Measurements from ENCODE around the genes APOOL, FAM133A, DIAPH2, BEX1, RAB40A, TCEAL3 and TMSB15B.

- RRBS: no CpG with 5 or more reads among the region's 27 CpGs
CAGE:
- cytosol, long polyA plus RNA: no peak
- long polyA plus RNA: no peak
- nucleus, long polyA plus RNA: start-site peak on the plus strand at chrX:85003838-85003907, 52 and 86 reads in 2 replicates
Measured at GRCh38 chrX:85003598-85004317, at the start of gene APOOL. APOOL (plus strand) TSS chrX:85003877.

- RRBS: no CpG with 5 or more reads among the region's 16 CpGs
CAGE:
- cytosol, long polyA plus RNA: no peak
- long polyA plus RNA: no peak
- nucleus, long polyA plus RNA: no peak
Measured at GRCh38 chrX:93673847-93674558, at the start of gene FAM133A. FAM133A (plus strand) TSS chrX:93674206.

DNA sequence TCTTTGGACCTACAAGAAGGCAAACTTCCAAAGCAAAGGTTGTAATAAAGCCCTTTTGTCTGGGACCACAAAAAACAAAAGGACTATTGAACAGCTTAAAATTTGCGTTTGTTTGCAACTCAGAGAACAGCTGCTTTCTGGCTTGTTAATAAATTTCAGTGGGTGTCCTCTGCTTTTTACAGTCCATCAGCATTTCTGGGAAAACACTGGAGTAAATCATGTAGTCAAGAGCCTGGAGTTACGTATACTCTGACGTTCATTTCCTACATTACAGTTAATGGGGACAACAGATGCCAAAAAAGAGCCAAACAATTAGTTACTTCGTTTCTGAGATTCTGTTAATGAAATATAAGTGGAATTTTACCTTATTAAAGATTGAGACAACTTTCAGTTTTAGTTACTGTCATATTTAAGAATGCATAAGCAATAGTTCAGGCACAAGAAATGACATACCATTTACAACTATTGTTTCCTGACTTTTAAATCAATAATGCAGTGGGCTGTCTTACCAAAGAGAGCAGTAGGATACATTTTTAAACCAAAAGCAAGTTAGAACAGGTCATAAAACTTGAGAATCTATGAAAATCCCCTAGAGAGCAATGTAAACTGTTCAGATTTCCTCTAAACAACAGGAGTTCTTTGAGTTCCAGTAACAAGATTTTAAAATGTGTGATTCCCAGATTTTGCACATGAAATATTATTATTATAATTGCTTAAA lies 439.4 kb upstream of the DIAPH2 start:
- RRBS: no CpG with 5 or more reads among the region's 4 CpGs
CAGE:
- cytosol, long polyA plus RNA: no peak
- long polyA plus RNA: no peak
- nucleus, long polyA plus RNA: no peak

DNA sequence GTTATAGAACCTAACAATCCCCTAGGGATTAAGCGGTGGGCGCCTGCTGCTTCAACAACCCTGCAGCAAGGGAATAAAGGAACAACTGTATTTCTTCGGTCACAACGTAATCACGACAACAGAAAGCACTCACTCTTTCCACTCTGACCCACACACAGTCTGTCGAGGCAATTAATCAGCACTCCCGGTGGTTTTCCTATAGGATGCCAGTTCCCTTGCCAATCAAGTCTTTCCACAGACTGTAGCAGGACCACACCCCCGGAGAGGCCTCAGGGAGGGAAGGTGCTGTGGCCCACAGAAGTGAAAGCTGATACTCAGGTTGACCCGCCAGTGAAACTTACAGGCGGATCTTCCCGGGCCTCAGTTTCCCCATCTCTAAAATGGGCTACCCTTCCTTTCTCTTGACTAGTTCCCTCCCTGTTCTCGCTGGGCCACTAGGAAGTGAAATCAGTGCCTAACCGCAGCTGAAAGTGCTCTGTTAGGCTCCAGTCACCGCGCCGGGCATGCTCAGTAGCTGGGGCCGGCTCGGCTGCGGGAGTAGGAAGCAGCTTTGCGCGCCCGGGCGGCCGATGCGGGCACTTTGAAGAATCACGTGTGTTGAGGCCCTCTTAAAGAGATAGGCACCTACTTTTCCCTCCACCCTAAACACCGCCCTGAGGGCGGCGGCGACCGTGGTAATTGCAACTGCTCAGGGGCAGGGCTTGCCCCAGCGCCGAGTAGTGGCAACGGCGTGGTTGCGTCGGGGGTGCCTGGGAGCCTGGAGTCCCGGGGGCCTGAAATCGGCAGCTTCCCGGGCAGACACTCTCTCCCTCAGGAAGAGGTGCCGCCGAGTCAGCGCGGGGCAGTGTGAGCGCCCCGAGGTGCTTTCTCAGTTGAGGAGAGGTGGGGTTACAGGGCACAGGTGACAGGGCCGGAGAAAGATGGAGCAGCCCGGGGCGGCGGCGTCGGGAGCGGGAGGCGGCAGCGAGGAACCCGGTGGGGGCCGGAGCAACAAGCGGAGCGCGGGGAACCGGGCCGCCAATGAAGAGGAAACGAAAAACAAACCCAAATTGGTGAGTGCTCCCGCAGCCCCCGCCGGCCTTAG lies at the start of gene DIAPH2:
Gene DIAPH2 (plus strand): TSS at position 704 of the 1,084 bp plus-strand sequence.
- RRBS: 7% methylated on average over 20 of the region's 66 CpGs
CAGE:
- cytosol, long polyA plus RNA: no peak
- long polyA plus RNA: no peak
- nucleus, long polyA plus RNA: no peak

DNA sequence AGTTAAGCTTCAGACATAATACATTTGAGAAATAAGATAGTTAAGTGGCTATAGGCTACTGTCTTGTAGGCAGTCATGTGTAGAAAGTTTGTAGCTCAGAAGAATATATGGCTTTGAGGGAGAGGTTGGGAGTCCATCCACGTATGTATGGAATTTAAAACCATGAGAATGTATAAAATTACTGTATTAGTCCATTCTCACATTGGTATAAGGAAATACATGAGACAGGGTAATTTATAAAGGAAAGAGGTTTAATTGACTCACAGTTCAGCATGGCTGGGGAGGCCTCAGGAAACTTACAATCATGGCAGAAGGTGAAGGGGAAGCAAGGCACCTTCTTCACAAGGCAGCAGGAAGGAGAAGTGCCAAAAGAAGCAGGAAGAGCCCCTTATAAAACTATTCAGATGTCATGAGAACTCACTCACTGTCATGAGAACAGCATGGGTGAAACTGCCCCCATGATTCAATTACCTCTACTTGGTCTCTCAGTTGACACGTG lies 110.7 kb downstream of the RPA4 start:
- RRBS: no CpG with 5 or more reads among the region's 2 CpGs
CAGE:
- cytosol, long polyA plus RNA: no peak
- long polyA plus RNA: no peak
- nucleus, long polyA plus RNA: no peak

GRCh38 chrX:100494516-100494921 lies 84.4 kb upstream of the PCDH19 start:
- RRBS: no CpG with 5 or more reads among the region's 2 CpGs
CAGE:
- cytosol, long polyA plus RNA: no peak
- long polyA plus RNA: no peak
- nucleus, long polyA plus RNA: no peak

GRCh38 chrX:100812134-100812712 lies 8.0 kb upstream of the CSTF2 start:
- RRBS: no CpG with 5 or more reads among the region's 8 CpGs
CAGE:
- cytosol, long polyA plus RNA: no peak
- long polyA plus RNA: no peak
- nucleus, long polyA plus RNA: no peak

DNA sequence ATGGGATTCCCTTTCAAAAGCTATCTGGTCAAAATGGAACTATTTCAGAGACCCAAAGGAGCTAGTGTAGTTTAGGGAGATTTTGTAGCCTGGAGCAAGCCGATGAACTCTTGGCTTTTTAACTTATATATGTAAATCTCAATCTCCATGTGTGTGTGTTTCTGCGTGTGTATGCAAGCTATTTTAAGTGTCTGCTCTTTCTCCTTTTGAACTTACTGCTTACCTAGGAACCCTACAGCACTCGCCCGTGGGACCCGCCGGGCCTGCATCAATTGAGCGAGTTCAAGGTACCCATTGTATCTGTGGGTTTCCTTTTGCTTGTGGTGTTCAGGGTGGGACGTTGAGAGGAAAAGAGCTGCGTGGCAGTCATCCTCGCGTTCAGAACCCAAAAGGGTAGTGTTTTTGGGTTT lies 10.4 kb downstream of the CSTF2 start:
- RRBS: no CpG with 5 or more reads among the region's 11 CpGs
CAGE:
- cytosol, long polyA plus RNA: no peak
- long polyA plus RNA: no peak
- nucleus, long polyA plus RNA: no peak

- RRBS: no CpG with 5 or more reads among the region's 1 CpG
CAGE:
- cytosol, long polyA plus RNA: no peak
- long polyA plus RNA: no peak
- nucleus, long polyA plus RNA: no peak
Measured at GRCh38 chrX:101628022-101628665, 5.2 kb downstream of the ARMCX3 start.

DNA sequence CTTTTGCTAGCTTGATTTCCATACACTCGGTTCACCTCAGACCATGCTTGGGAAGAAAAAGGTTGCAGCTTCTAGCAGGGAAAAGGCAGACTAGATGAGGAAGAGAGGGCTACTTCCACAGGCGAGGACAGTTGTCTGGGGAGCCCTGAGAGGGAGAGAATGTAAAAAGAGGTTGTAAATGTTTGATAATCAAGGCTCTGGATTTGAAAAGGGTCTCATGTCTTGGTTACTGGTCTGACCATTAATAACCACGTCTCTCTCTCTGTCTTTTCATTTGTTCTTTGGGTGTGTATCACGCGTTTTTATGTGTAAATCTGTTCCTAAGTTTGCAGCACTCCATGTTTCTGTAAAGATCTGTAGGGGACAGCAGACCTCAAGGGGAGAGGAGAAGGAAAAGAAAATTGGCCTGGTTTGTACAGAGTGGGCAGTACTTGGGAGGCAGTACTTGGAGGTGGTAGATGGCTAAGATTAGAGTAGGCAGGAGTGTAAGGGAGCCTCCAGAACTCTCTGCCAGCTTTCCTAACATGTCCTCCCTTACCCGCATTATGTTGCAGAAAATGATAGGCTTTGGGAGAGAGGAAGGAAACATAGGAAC lies 781 bp downstream of the ARMCX5 start:
- RRBS: no CpG with 5 or more reads among the region's 6 CpGs
CAGE:
- cytosol, long polyA plus RNA: no peak
- long polyA plus RNA: no peak
- nucleus, long polyA plus RNA: no peak

- RRBS: no CpG with 5 or more reads among the region's 5 CpGs
CAGE:
- cytosol, long polyA plus RNA: no peak
- long polyA plus RNA: no peak
- nucleus, long polyA plus RNA: no peak
Measured at GRCh38 chrX:102655267-102655847, 4.1 kb downstream of the GPRASP1 start.

- RRBS: no CpG with 5 or more reads among the region's 3 CpGs
CAGE:
- cytosol, long polyA plus RNA: no peak
- long polyA plus RNA: no peak
- nucleus, long polyA plus RNA: no peak
Measured at GRCh38 chrX:102658361-102658913, 7.2 kb downstream of the GPRASP1 start.

DNA sequence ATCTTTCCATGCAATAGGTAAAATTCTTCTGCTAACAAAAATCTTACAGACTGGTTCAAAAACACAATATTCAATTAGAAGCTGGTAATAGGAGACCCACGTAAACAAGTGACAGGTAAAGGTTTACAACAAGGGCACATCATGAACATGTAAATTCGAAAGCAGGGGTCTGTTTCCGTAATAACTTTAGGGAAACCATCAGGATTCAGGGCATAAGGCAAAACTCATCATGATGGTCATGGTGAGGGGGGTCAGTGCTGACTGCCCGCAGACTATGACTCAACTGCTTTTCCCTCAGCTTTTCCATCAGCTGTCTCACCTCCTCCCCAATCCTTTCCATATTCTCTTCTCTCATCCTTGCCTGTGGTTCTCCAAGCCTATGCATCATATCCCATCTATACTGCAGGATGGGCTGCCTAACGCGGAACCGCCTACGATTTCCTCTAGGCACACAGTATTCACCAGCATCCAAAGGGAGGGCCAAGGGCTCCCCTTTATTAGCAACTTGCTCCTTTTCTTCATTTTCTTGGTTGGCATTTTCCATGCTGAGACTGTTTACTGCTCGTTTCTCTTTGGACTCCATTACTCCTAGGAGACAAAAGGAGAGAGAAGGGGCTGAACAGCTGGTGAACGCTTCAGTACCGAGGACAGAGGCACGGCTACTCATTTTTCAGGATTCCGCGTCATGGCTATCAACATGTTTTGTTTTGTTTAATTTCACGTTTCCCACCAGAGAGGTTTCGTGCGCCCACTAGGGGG lies 1.1 kb downstream of the BEX1 start:
- RRBS: no CpG with 5 or more reads among the region's 17 CpGs
CAGE:
- cytosol, long polyA plus RNA: no peak
- long polyA plus RNA: no peak
- nucleus, long polyA plus RNA: no peak

DNA sequence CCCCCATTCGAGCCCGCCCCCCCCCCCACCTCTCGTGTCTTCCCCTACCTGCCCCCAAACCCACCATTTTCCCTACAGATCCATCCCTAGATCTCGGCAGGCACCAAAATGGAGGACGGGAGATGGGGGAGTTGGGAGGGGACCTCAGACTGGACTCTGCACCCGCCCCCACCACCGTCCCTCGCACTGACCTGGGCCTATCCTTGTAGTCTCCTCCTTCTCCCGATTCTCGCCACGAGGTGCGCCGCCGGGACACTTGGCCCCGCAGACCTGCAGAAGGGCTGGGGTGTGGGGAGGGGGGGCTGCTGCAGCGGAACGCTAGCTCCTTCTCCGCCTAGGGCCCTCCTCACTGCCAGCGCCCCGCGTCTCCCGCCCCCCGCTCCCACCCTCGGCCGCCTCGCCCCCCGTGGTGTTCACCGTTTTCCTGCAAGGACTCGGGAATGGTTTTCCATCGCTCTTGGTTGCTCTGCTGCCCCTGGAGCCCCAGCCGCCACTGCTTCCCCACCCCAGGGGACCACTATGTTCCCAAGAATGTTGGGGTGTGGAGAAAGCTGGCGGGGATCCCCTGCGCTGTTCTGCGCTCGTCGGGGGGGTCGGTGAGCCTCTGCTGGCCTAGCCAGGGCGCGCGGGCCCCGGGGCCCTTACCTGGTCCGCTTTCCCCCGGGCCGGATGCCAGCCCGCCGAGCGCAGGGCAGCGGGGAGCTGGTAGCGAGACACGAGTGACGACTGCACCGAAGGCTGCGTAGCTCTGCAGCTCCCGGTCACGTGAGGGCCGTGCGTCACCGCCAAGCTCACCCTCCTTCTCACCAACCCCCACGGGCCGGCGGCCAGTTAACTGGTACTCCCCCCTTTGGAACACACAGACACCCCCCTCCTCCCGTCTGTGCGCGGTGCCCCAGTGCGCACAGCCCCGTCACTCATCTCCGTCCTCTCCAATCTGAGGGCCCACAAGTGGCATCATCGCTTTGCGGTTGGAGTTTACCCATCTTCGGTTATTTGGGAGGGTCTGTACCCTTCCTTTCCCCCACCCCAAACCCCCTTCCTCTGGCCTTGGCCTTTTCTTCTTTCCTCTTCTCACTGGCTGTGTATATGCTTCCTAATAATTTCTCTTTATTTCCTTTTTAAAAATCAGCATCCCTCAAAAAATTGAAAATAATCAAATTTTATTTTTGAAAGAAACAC lies at the start of gene BEX1:
Gene BEX1 (minus strand): TSS at position 721 of the 1,182 bp plus-strand sequence.
- RRBS: 2% methylated on average over 9 of the region's 70 CpGs
CAGE:
- cytosol, long polyA plus RNA: start-site peak on the minus strand centred at position 705 of the sequence, 109 bp wide, 615 and 1,082 reads in 2 replicates
- long polyA plus RNA: start-site peak on the minus strand centred at position 241 of the sequence, 54 bp wide, 82 and 56 reads in 2 replicates; start-site peak on the minus strand centred at position 714 of the sequence, 110 bp wide, 685 and 819 reads in 2 replicates
- nucleus, long polyA plus RNA: no peak

DNA sequence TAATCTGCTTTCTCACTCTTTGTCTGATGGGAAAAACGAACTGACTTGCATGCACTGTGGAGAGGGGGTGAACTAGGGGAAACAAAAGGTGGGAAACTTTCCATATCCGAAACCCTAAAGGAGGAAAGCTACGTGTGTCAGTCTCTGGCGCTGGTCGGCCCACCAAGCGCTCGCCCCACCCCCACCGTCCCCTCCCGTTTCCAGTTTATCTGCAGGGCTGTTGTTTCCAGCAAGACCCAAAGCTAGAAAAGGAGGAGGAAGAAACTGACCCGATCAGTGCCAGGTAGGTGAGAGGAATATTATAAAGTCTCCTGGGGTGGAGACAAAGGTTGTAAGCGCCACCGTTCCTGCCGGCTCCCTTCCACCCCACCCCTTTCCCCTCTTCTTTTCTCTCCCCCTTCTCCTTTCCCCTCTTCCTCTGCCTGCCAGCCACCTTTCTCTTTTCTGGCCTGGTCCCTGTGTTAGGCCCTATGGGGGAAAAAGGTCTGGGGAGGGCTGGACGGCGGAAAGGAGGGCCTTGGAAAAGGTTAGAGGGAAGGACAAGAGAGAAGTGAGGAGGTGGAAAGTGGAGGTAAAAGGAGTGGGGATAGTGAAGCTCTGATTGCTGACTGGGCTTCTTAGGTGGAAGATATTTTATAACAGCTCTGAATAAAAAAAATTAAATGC lies 706 bp downstream of the TCEAL9 start:
- RRBS: no CpG with 5 or more reads among the region's 15 CpGs
CAGE:
- cytosol, long polyA plus RNA: no peak
- long polyA plus RNA: no peak
- nucleus, long polyA plus RNA: no peak

DNA sequence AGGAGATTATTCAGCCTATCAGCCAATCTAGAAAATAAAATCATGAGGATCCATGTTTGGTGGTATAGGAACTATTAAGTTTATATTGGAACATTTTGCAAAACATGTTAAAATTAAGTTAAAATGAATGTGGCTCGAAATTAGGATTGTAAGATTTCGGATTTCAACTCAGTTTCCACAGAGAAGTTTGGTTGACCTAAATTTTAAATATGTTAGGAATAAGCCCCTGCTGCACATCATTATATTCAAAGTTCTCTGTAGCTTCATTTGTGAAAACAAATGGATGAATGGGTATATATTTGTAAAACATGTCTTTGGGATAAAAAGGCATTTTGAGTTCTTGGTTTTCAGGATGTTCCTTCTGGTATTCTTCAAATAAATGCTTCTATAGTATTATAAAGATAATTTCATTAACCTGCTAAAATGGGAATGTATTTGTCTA lies at the start of gene RAB40A:
Gene RAB40A (minus strand): TSS at position 60 of the 442 bp plus-strand sequence.
- RRBS: no CpG with 5 or more reads among the region's 2 CpGs
CAGE:
- cytosol, long polyA plus RNA: no peak
- long polyA plus RNA: no peak
- nucleus, long polyA plus RNA: no peak

DNA sequence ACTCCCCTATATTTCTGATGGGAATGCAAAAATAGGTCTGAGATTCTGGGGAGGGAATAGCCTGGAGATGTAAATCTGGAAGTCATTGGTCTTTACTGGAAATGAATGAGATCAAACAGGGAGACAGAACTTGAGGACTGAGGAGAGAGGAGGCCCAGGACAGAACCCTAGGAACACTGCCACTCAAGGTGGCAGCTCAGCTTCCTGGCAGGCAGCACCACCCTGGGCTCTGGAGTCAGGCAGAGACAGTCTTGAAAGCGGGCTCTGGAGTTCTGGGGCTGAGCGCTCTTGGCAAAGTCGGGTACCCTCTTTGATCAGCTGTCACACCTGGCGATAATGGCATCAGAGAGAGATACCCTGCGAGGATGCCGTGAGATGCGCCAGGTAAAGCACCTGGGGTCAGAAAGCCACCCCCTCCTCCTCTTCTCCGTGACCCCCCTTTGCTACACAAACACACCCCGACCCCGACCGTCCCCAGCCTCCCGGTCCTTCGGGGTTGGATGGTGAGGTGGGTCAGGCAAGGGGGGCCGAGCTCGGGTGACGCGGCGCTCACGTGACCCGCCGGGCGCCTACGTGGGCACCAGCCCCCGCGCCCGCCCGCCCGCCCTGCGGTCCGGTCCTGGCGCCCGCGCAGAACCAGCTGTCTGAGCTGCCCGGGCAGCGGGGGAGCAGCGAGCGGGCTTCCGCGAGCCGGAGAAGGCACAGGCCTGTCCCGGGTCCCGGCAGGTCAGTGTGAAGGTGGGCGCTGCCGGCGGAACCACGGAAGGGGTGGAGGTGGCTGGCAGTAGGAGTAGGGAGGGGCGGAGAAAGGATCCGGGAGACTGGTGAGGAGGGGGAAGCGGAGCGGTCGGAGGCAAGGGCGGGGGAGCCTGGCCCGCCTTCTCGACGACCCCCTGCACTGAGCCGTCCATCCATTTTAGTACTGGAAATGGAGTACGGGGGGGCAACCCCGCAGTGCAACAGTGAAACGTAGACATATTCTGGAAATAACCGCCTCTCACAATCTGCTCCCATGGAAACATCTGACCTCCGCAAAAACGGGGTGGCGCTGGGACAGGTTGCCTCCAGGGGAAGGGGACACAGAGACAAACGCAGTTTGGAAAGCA lies at the start of gene TCEAL3:
Gene TCEAL3 (plus strand): TSS at position 631 of the 1,106 bp plus-strand sequence.
- RRBS: 8% methylated on average over 30 of the region's 64 CpGs
CAGE:
- cytosol, long polyA plus RNA: start-site peak on the plus strand centred at position 635 of the sequence, 76 bp wide, 386 and 784 reads in 2 replicates
- long polyA plus RNA: start-site peak on the plus strand centred at position 638 of the sequence, 70 bp wide, 439 and 540 reads in 2 replicates
- nucleus, long polyA plus RNA: no peak

DNA sequence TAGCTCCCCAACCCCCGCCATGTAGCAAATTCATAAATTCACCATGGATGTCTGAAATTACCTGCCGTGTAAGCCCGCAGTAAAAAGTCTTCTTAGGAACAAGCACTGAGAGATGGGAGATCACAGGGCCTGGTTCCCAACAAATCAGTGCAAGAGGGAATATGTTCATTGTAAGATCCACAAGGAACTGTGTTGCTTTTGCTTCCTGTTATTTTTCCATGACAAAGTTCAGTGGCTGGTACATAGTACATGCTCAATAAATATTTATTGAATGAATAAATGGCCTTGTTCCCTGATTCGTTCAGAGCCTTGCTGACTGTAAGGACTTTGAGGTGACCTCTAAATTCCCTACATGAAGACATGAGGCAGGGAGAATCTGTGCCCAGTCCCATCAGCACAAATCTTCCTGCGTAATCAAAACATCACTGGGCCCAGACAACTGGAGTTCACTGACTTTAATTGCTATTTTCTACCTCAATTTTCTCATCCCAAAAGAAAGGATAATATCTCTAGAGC lies 7.4 kb downstream of the TMEM31 start:
- RRBS: no CpG with 5 or more reads among the region's 5 CpGs
CAGE:
- cytosol, long polyA plus RNA: no peak
- long polyA plus RNA: no peak
- nucleus, long polyA plus RNA: no peak

DNA sequence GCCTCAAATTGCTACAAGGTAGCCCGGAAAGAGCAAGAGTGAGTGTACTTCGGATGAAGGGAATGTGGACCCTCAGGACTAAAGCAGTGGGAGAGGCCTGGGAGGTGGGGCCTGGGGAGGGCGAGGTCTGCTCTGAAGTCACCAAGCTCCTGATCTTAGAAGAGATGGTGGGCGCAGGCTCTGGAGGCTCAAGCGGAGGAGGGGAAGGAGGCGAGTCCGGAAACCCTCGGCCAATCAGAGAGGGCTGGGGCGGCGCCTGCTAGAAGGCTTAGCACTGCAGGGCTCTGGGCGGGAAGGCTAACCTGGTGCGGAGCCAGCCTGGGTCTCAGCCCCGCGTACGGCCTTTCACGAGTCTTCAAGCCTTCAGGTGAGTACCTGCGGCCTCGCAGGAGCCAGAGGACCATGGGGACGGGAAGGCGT lies at the start of gene TMSB15B:
Gene TMSB15B (plus strand): TSS at position 271 of the 420 bp plus-strand sequence.
- RRBS: no CpG with 5 or more reads among the region's 20 CpGs
CAGE:
- cytosol, long polyA plus RNA: no peak
- long polyA plus RNA: no peak
- nucleus, long polyA plus RNA: no peak

GRCh38 chrX:104122775-104123180 lies 10.5 kb downstream of the ZCCHC18 start:
- RRBS: no CpG with 5 or more reads among the region's 5 CpGs
CAGE:
- cytosol, long polyA plus RNA: no peak
- long polyA plus RNA: no peak
- nucleus, long polyA plus RNA: no peak